Thoracic aorta (tissue), 1 donor: Measurements from ENCODE around the genes CD70, VAV1 and MBD3L3.

GRCh38 chr19:5889442-5889987 lies 14.1 kb downstream of the NDUFA11 start:
- RAMPAGE, long total RNA: no peak

GRCh38 chr19:5947156-5947803 lies 30.7 kb downstream of the RANBP3 start:
- RAMPAGE, long total RNA: no peak

DNA sequence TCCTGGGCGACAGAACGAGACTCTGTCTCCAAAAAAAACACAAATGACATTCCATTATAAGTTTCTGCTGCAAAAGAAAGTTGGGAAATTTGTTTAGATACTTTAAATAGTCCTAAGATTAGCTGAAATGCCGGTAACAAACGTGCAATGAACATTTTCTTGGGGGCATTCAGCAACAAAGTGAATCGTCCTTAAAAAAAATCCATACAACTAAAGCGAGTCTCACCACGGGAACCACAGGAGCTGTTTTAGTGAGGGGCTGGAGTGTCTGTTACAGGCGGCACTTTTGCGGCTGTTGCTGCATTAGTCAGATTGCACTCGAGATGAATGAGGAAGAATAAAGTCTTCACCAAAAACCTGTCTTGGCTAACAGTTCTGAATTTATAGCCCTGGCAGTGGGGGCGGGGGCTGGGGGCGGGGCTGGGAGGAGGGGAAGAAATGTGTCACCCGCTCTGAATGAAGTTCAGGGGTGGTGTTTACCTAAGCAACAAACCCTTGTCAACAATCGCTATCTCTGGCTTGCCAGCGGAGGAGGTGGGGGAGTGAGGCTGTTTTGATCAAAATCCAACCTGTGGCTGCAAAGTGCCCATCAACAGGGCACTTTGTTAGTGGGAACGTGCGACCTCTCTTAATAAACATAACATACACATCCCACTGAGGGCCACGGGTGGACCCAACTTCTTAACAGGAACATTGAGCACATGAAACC lies 44.6 kb downstream of the RFX2 start:
- RAMPAGE, long total RNA: start-site peak on the minus strand centred at position 355 of the sequence, 8 bp wide, 5 reads

DNA sequence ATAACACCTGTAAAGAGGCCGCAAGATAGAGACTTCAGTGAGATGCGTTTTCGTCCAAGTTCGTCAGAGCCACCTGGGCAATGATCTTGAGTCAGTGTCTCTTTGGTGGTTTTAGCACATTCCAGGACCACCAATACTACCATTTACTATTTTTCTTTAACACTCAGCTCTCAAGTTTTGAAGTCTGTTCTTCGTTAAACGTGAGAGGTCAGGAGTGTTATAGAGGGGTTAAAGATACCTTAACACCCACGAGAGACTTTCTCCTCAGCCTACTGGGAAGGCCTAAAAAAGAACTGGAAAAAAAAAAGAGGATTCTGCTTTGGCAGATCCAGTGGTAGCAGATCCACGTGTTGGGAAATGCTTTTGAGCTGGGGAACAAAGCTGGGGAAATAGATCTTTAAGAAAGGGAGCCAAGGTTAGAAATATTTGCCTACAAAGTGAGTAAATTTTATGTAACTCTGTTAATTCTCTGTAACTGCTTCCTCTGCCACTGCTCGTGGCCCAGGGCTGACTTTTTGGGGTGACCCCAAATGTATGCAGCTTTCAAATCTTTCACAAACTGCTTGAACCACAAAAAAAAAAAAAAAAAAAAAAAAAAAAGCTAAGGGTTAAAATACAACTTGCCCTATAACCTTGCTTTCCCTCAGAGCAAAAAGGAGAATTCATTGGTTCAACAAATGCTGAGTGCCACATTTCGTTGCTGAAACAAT lies 11.8 kb downstream of the RFX2 start:
- RAMPAGE, long total RNA: no peak

DNA sequence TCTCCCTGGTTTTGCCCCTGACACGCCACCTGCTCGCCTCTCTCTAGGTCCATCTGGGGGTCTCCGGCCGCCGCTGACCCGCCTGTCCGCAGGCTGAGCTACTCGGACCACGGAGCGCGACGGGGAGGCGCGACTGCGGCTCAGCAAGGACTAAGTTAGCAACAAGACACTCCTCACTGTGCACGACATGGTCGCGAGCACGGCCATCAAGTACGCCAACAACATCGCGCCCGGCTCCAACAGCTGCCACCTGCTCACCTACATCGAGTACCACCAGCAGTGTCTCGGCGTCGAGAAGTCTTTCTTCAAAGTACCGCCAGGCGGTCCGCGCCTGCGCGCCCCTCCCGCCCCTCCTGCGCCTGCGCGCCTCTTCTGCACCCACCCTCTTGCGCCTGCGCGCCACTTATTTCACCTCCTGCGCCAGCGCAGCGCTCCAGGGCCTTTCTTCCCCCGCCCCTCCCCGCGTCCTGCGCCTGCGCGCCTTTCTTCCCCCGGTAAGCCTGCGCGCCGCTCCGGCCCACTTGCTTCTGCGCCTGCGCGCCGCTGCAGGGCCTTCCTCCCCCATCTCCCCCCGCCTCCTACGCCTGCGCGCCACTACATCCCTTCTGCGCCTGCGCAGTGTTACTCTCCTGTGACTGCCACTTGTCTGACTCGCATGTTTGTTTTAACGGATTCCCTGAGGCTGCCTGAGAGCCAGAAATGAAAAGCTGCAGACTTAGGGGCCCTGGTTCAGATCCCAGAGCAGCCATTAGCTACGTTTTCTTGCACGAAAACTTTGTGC lies 63.9 kb downstream of the ACSBG2 start:
- RAMPAGE, long total RNA: start-site peak on the minus strand centred at position 257 of the sequence, 198 bp wide, 40 reads

DNA sequence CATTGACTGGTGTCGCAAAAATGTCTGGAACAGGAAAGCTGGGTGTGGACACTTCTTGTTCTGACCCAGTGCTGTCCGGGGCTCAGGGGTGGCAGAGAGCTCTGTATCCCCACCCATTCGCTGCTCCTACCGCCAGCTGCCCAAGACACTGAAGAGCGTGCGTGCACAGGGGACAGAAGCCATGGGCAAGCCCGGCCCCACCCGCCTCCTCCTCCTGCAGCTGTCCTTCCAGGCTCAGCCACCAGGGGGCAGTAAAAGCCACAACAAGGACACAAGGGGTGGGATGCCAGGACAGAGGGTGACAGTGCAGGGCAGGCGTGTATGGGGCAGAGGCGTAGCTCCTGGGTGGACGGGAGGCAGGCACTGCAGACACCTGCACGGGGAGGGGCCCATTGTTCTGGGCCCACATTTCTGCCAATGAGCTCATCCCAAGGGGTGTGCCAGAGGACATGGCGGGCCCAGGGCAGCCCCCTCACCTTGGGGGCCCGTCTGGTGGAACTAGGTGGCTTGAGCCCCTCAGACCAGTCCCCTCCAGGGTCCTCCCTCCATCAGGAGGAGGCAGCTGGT lies 61.3 kb downstream of the MLLT1 start:
- RAMPAGE, long total RNA: no peak

- RAMPAGE, long total RNA: no peak
Observed at GRCh38 chr19:6269998-6270569, 9.7 kb downstream of the MLLT1 start.

- RAMPAGE, long total RNA: no peak
Observed at GRCh38 chr19:6419833-6420549, 4.6 kb downstream of the KHSRP start.

GRCh38 chr19:6423363-6424168 lies 1.0 kb downstream of the KHSRP start:
- RAMPAGE, long total RNA: no peak

- RAMPAGE, long total RNA: no peak
Observed at GRCh38 chr19:6440440-6441038, 7.0 kb upstream of the SLC25A41 start.

DNA sequence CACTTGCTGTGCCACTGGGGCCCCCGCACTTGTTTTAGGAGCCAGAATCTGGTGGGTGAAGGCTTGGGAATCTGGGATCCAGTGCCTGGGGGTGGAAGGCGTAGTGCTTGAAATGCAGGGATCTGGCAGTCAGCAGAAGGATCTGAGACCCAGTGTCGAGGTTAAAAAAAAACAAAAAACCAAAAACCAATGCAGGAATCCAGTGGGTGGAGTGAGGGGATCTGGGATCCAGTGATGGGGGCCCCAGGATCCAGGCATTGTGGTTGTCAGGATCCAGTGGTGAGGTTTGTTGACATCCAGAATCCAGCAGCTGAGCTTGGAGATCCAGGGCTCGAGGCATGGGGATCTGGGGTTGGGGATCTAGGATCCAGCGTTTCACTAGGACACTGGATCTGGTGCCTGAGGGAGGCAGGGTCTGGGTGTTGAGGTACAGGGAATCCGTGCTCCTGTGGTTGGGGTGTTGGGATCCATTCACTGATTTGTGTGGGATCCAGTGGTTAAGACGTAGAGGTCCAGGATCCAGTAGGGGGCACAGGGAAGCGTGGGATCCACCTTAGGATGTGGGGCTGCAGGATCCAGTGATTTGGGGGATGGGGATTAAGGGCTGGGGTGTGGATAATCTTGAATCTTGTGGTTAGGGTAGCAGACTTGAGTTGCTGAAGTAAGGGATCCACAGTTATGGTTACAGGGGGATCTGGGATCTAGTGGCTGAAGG lies 7.6 kb upstream of the SLC25A41 start:
- RAMPAGE, long total RNA: no peak

GRCh38 chr19:6458622-6459440 lies 761 bp downstream of the SLC25A23 start:
- RAMPAGE, long total RNA: no peak

- RAMPAGE, long total RNA: no peak
Observed at GRCh38 chr19:6462122-6462705, 1.9 kb upstream of the CRB3 start.

GRCh38 chr19:6517810-6518532 lies 12.9 kb upstream of the TNFSF9 start:
- RAMPAGE, long total RNA: no peak

GRCh38 chr19:6590591-6591421 lies at the start of gene CD70:
TSS of gene CD70 (minus strand) at chr19:6591150.
- RAMPAGE, long total RNA: no peak

DNA sequence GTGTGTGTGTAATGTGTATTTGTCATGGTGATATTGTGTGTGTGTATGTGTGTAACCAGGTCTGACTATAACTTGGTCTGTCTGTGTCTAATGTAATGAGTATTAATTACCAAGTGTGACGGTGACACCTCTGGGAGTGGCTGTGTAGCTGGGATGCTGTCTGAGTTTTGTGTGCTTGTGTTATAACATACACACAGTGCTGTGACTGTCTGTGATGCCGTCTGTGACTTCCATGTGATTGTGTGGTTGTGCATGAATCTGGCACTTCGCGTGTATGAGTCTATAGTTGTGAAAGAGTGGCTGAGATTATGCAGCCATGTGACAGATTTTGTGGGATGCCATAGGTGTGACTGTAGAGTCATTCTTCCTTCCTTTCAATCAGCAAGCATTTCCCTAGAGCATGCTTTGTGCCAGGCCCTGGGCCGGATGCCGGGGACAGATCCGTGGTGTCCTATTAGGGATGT lies 6.5 kb downstream of the TNFSF14 start:
- RAMPAGE, long total RNA: no peak

- RAMPAGE, long total RNA: no peak
Observed at GRCh38 chr19:6674687-6675412, 4.9 kb upstream of the TNFSF14 start.

- RAMPAGE, long total RNA: start-site peak on the plus strand at chr19:6772681-6772991, 39 reads
Observed at GRCh38 chr19:6772159-6773056, at the start of gene VAV1. TSS of gene VAV1 (plus strand) at chr19:6772708.

- RAMPAGE, long total RNA: no peak
Observed at GRCh38 chr19:6806330-6806894, 33.9 kb downstream of the VAV1 start.

- RAMPAGE, long total RNA: no peak
Observed at GRCh38 chr19:7058465-7059120, at the start of gene MBD3L3. TSS of gene MBD3L3 (minus strand) at chr19:7058676.